A172 (cell line): ENCODE measurements around the genes ACAA1 and MYD88.

DNA sequence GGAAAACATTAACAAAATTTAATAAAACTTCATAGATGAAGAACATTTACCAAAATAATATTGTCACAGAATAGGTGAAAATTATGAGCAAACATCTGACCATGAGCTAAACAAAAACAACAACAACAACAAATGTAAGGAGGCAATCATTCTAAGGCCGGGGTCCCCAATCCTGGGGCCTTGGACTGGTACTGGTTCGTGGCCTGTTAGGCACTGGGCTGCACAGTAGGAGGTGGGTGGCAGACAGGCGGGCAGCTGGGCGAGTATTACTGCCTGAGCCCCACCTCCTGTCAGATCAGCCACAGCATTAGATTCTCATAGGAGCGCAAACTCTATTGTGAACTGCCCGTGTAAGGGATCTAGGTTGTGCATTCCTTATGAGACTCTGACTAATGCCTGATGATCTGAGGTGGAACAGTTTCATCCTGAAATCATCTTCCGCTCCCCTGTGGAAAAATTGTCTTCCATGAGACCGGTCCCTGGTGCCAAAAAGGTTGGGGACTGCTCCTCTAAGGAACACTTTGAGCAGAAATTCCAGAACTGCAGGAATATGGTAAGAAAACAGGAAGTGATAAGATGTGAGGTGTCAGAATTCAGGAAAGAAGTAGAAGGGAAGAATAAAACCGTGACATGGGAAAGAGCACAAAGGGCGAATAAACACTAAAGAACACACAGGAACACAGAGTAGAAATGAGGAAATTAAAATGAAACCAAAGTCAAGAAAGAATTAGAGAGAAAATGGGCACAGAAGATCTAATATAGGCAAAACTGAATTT, 57.5 kb downstream of the PDCD6IP start:
- RAMPAGE, long total RNA, result no peak

DNA sequence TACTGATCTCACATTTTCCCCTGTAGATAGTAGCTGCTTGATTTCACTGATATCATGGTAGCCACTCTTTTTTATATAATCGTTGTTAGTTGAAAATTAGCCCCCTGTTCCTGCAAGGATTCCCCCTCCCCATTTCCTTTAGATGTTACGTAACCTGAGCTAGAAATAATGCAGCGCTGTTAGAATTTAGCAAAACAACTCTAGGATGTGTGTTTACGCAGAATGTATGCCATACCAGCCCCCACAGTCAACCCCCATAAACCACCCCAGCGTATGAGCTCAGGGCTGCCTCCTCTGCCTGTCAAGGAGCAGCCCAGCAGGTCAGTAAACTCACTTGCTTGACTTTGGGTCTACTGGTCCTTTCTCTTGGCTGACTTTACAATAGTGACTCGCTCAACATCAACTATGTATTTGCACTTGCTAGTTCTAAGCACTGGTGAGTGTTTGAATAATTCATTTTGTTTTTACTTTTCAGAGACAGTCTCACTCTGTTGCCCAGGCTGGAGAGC, 79.9 kb downstream of the PDCD6IP start:
- RAMPAGE, long total RNA, result no peak

- RAMPAGE, long total RNA, result no peak
Observed at GRCh38 chr3:36856791-36857949, 87.7 kb downstream of the TRANK1 start.

DNA sequence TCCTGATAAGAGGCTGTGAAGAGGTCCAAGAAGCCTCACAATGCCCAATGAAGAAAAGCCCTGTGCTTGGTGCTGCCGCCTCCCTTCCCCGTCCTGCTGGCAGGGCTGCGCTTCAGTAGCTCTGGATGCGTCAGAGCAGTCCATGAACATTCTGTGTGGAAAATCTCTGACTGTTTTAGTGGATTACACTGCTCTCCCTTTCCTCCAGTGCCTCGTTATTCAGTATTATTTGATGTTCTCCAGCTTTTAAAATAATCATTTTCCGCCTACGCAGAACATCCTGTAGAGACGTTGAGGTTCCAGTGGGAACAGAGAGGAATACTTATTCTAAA, 39.7 kb downstream of the MLH1 start:
- RAMPAGE, long total RNA, result no peak

DNA sequence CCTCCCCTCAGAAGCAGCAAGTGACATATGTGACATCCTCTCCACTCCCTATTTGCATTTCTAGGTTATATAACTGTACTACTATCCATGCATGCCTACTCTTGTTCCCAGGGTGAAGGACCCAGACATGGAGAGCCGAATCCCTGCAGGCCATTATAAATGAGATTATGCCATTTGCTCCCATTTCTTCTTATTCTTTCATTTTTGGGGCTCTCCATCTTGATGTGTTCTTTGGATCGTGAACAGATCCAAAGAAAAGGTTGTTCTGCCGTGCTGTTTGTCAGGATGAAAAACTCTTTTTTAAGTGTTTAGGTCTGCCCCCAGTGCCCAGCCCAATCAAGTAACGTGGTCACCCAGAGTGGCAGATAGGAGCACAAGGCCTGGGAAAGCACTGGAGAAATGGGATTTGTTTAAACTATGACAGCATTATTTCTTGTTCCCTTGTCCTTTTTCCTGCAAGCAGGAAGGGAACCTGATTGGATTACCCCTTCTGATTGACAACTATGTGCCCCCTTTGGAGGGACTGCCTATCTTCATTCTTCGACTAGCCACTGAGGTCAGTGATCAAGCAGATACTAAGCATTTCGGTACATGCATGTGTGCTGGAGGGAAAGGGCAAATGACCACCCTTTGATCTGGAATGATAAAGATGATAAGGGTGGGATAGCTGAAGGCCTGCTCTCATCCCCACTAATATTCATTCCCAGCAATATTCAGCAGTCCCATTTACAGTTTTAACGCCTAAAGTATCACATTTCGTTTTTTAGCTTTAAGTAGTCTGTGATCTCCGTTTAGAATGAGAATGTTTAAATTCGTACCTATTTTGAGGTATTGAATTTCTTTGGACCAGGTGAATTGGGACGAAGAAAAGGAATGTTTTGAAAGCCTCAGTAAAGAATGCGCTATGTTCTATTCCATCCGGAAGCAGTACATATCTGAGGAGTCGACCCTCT, 55.0 kb downstream of the MLH1 start:
- RAMPAGE, long total RNA, result no peak

GRCh38 chr3:37063471-37063991, 70.2 kb downstream of the MLH1 start:
- RAMPAGE, long total RNA, result no peak

- RAMPAGE, long total RNA, result no peak
Observed at GRCh38 chr3:37083595-37083832, 90.2 kb downstream of the MLH1 start.

DNA sequence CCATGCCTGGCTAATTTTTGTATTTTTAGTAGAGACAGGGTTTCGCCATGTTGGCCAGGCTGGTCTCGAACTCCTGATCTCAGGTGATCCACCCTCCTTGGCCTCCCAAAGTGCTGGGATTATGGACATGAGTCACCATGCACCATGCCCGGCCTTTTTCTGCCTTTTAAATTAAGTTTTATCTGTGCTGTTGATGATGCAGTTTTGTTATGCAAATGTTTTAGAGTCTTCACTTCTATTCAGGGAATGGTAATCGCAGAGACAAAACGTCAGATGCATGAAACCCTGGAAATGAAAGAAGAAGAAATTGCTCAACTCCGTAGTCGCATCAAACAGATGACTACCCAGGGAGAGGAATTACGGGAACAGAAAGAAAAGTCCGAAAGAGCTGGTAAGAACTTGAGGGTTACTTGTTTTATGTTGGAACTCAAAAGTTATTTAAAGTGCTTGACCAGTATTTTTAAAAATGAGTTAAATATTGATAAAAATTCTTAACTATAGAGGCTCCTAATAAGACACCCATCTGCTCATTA, 58.9 kb downstream of the GOLGA4 start:
- RAMPAGE, long total RNA, result no peak

DNA sequence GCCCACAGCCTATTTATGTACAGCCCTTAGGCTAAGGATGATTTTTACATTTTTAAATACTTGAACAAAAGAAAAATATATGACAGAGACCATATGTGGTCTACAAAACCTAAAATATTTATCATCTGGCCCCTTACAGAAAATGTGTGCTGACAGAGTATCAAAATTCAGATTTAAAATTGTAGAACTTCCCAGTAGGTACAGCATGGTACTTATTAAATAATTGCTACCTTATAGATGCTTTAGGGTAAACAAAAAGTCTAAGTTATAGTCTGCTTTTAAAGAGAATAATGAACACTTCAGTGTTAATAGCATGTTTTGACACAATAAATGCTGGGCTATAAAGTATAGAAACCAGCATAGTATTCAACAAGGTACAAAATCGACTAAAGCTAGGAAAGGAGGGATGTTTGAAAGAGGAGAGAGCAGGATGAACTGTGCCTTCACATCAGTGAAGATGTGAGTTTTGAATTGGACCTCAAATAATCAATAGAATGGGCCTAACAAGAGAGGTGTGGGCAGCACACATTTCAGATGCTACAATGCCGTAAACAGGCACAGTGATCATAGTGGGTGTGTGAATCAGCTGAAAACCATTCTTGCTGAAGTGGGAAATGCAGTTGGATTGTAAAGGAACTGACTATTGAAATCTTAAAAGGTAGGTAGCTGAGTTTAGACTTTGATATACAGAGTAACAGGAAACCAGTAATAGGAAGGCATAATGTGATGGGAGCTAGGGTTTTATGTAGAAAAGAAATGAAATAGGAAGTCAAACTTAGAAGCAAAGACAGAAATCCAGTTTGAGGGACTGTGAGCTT, 59.7 kb downstream of the GOLGA4 start:
- RAMPAGE, long total RNA, result no peak

GRCh38 chr3:37324397-37325336, 81.6 kb downstream of the GOLGA4 start:
- RAMPAGE, long total RNA, result no peak

- RAMPAGE, long total RNA, result no peak
Observed at GRCh38 chr3:37526436-37527118, 74.6 kb downstream of the ITGA9 start.

DNA sequence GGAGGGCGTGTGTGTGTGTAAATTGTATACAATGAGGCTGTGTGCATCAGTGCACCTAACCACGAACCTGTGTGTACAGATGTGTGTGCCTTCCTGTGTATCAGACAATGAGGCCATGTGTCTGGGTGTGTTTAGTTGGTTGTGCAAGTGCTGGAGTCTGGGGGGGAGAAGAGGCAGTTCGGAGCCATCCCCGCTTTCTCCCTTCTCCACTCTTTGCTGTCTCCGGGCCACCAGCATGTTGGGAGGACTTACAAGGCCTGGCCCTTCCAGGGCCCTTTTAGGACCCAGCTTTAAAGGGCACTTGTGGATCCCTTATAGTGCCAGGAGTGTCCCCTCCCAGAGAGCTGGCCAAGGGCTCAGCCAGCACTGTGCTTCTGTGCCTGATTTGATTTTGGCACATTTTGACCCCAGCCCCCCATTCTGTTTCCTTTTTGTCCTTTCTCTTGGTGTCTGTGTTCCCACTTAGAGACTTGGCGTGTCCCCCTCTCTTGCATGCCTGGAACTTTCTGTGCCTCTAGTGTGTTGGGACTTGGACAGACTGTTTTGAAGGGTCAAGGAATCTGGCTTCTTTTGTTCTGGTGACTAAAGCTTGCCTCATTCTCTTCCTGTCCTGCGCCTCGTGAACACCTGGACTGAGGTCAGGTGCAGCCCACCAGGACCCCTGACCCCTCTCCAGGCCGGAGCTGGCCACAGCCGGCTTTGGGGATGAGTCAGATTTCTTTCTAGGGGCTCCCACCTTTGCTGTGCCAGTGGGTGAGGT, 1.4 kb downstream of the CTDSPL start:
- RAMPAGE, long total RNA, result no peak

GRCh38 chr3:37987679-37988510, 2.7 kb upstream of the VILL start:
- RAMPAGE, long total RNA, result no peak

GRCh38 chr3:37992596-37993193, 2.1 kb downstream of the VILL start:
- RAMPAGE, long total RNA, result no peak

DNA sequence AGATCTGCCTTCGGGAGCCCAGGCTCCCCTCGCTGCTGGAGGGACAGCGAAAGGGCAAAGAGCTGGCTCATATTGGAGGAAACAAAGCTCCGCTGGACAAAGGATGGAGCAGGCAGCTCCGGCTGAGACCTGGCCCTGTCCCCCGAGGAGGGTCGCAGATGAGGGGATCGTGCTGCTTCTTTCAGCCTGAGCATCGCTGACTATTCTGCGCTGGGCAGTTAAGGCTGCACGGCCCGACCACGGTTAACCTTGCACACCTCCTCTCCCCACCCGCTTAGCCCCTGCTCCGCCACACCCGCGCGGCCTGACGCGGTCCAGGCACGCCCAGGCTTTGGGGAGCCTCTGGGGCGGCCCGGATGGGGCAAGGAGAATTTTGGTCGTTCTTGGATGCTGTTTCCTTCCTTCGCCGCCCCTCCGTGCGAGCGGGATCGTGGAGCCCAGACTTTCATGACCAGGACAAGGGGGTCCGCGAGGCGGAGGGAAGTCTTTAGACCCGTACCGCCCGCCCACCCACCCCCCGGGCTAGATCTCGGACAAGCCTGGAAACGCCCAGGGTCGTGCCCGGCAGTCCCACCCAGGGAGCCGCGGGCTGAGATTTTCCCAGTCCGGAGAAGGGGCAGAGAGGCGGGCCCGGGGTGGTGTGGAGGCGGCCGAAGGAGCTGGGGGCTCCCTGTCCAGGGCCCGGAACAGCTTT, 534 bp downstream of the PLCD1 start:
- RAMPAGE, long total RNA, result no peak

DNA sequence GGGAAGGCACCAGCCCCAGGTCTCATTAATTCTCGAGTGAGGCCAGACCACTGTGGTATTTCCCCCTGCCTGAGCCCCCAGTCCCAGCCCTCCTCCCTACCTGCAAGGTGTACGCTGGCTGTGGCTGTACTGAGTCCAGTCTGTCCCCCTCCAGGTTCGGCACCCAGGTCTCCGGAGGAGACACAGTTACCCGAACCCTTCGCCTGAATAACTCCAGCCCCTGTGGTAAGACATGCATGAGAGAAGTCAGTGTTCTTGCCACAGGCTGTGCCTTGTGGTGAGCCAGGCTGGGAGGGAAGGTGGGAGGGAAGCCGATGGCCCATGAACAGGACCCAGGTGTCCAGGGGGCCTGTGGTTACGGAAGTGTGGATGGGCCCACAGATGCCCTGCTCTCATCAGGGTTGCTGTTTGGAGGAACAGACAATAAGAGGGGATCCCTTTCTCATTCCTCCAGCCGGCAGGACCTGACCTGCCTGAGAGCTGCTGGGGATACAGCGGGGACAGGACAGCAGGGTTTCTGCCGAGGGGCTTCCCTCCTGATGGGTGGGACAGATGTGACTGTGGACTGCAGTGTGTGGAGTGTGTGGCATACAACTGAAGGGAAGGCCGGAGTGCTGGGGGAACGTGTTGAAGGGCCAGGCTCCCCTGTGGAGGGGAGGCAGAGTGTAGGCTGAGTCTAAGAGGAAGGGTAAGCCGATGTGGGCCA, 21.9 kb downstream of the ACAA1 start:
- RAMPAGE, long total RNA, result no peak

DNA sequence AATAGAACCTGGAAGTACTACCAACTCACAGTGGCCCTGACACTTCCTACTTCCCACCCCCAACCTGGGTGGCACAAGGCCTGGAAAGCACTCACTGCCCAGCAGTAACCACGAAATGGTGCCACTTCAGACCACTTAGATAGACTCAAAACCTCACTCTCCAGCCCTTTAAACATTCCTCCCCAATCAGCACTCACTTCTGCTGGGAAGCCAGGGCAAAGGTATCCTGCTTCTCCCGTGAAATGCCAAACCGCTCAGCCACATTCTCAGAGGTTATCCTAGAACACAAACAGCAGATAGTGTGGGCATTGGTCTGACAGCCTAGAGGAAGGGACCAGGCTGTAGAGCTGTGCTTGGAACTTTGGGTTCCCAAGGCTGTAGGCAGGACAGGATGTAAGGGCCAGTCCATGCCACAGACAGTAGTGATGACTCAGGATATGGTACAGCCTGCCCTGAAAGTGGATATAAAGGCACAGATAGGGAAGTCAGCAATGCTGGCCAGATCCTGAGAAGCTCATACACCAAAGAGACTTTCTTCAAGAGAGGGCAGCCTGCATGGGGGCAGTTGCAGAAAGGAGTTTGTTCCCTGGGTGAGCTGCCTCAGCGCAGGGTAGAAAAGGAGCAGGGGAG, 9.2 kb downstream of the ACAA1 start:
- RAMPAGE, long total RNA, result no peak

- RAMPAGE, long total RNA, result no peak
Observed at GRCh38 chr3:38136764-38137809, at the start of gene ACAA1. TSS of gene ACAA1 (minus strand) at chr3:38137127.

GRCh38 chr3:38138532-38139609, at the start of gene MYD88:
TSS of gene MYD88 (plus strand) at chr3:38138661.
- RAMPAGE, long total RNA, result no peak

- RAMPAGE, long total RNA, result no peak
Observed at GRCh38 chr3:38164276-38165330, 734 bp upstream of the OXSR1 start.